Uterus (tissue), 7 donors: ENCODE measurements around a stretch of chr17.

DNA sequence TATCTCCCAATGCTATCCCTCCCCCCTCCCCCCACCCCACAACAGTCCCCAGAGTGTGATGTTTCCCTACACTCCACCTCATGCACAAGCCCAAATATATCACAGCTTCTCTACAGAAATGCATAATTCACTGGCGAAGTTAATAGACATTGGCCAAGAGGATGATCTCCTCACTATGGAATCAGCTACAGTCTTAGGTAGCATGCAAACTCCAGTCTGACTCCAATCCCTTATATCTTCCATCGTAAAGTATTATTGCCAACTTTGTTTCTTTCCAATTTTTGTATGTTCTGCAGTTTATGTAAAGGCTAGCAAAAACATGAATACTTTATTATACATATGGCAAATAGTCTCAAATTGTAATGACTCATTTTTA lies 1.0 kb downstream of the ABCA8 start:
- PRO-cap, 4 experiments, result no peak in any of the 4 experiments
- RAMPAGE, long total RNA, 2 experiments, result no peak in any of the 2 experiments
- RRBS, result no CpG with 5 or more reads among the region's 2 CpGs

DNA sequence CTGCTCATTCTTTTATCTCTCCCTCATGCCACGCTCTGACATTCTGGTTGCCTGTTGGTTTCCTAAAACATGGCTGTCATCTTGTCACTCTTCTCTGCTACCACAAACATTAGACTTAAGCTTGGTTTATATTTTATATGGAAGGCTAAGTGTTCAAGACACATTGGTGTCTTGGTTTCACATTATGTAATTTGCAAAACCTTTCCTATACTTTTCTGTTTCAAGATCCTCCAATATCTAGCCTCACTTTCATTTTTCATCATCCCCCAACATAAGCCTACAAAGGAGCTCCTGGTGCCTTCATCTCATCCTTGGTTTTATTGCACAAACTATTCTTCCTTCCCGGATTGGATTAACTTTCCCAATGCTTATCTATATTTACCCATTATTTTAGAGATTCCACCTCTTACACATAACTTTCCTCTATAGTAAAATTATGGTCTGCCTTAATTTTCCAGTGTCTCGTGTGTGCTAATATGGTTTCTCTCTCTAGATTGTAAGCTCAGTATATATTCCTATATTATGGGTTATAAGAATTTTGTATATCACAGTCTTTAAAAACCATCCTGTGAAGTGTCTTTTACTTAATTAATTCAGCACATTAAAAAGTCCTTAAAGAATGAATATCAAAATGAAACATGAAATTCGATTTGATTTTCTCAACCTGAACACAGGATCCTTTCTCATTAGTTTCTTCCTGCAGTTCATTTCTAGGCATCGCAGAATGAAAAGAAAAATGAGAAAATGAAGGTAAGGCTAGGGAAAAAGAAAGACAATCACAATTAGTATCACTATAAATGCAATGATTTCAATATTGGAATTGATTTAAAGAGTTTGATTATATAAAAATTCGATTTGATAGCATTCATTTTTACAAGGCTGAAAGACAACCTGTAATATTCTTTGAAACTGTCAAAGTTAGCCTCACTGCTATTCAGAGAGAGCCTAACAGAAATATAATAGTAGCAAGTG lies 36.6 kb upstream of the ABCA8 start:
- PRO-cap, 4 experiments, result no peak in any of the 4 experiments
- RAMPAGE, long total RNA, 2 experiments, result no peak in any of the 2 experiments
- RRBS, result no CpG with 5 or more reads among the region's 6 CpGs

GRCh38 chr17:68993126-68993884 lies 38.1 kb upstream of the ABCA8 start:
- PRO-cap, 4 experiments, result no peak in any of the 4 experiments
- RAMPAGE, long total RNA, 2 experiments, result no peak in any of the 2 experiments
- RRBS, result no CpG with 5 or more reads among the region's 7 CpGs

DNA sequence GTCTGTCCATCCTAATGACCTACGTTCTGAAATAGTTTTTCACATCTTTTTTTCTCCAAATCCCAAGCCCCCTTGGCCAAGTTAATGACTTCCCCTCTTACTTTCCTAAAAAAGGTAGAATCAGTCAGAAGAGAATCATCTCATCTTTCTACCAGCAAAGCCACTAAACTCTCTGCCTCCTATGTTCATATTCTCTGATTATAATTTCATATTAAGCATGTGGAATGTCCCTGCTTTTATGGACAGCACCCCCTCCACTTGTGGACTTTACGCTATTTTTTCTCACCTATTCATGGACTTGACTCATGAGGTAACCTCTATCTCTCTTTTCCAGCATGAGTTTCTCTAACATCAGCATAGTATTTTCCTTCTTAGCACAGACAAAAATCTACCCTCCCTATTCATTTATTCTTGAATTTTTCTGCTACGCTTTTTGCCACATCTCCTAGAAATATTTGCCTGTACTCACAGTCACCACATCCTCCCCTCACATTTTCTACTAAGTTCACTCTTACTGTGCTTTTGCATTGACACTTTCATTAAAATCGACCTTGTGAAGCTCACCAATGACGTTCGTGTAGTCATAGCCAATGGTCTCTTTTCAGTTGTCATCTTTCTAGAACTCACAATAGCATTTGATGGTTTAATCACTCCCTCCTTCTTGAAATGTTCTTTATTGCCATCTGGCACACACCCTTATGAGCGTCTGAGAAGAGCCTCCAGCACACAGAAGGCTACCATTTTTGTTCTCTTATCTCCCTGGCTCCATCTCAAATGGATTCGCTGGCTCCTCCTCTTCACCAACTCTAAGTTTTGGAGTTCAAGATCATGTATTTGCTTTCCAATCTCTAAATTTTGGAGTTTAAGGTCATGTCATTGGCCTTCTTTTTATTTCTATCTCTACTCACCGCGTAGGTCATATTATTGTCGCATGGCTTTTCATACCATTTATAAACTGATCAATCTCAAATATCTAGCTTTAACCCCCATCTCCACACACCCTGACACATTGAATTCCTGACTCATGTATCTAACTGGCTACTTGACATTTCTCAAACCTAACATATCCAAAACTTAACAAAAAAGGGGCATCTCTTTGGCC lies 39.7 kb upstream of the ABCA8 start:
- PRO-cap, 4 experiments, result no peak in any of the 4 experiments
- RAMPAGE, long total RNA, 2 experiments, result no peak in any of the 2 experiments
- RRBS, result no CpG with 5 or more reads among the region's 11 CpGs

DNA sequence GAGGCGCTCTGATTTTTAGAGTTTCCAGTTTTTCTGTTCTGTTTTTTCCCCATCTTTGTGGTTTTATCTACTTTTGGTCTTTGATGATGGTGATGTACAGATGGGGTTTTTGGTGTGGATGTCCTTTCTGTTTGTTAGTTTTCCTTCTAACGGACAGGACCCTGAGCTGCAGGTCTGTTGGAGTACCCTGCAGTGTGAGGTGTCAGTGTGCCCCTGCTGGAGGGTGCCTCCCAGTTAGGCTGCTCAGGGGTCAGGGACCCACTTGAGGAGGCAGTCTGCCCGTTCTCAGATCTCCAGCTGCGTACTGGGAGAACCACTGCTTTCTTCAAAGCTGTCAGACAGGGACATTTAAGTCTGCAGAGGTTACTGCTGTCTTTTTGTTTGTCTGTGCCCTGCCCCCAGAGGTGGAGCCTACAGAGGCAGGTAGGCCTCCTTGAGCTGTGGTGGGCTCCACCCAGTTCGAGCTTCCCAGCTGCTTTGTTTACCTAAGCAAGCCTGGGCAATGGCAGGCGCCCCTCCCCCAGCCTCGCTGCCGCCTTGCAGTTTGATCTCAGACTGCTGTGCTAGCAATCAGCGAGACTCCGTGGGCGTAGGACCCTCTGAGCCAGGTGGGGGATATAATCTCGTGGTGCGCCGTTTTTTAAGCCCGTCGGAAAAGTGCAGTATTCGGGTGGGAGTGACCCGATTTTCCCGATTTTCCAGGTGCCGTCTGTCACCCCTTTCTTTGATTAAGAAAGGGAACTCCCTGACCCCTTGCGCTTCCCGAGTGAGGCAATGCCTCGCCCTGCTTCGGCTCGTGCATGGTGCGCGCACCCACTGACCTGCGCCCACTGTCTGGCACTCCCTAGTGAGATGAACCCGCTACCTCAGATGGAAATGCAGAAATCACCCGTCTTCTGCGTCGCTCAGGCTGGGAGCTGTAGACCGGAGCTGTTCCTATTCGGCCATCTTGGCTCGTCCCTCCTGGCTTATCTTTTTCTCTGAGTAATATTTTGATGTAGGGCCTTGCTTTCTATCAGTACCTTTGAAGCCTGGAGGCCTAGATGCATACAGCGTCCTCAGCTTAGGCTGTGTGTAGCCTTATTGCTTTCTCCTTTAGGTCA lies 49.3 kb upstream of the ABCA8 start:
- PRO-cap, 4 experiments, result no peak in any of the 4 experiments
- RAMPAGE, long total RNA, 2 experiments, result no peak in any of the 2 experiments
- RRBS, result no CpG with 5 or more reads among the region's 36 CpGs

DNA sequence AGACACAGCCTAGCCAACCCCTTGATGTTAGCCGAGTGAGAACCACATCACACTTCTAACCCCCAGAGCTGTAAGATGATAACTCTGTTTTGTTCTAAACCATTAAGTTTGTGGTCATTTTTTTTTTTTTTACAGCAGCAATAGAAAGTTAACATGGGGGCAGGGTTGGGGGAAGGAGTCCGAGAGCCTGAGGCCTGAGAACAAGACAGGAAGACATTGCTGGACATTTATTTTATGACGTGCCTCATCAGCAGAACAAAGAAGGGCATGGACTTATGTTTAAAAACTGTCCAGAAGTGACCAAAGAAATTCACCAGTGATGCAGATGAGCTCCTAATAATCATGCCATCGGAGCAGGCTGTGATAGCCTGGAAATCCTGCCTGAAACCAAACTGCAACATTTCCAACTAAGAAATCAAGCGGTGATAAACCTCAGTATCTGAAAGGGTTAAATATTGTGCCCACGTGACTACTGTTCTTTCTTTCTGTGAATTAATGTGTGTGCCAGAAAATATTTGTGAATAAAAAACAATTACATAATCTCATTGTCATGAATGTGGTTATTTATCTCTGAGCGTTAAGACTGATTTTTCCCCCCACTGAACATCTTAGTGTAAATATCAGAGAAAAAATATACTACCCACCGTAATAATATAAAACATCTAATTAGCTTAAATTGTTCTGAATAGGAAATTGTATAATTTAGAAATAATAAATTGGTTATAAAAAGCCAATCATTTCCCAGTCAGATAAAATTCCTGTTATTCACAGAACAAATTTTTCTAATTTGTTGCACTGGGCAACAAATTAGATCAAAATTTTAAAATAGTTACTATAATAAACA lies 952 bp downstream of the ABCA9 start:
- PRO-cap, 4 experiments, result peak in 1 of 4 experiments; most common plus-strand start position 551 of the sequence (in 1); most common minus-strand start position 399 of the sequence (in 1)
- RAMPAGE, long total RNA, 2 experiments, result no peak in any of the 2 experiments
- RRBS, result no CpG with 5 or more reads among the region's 8 CpGs

DNA sequence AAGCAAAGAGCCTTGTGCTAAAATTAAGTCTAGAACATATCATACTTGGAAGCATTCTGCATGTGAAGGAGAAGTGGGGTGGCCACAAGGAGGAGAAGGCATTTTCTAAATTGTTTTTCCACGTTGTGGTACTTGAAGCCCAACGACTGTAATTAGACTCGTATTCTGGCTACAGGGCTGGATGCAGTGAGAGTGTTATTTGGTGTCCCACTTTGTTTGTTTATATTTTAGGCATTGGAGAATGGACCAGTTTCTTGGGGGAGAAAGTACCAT lies 71.5 kb downstream of the MAP2K6 start:
- PRO-cap, 4 experiments, result no peak in any of the 4 experiments
- RAMPAGE, long total RNA, 2 experiments, result no peak in any of the 2 experiments
- RRBS, result no CpG with 5 or more reads among the region's 3 CpGs

DNA sequence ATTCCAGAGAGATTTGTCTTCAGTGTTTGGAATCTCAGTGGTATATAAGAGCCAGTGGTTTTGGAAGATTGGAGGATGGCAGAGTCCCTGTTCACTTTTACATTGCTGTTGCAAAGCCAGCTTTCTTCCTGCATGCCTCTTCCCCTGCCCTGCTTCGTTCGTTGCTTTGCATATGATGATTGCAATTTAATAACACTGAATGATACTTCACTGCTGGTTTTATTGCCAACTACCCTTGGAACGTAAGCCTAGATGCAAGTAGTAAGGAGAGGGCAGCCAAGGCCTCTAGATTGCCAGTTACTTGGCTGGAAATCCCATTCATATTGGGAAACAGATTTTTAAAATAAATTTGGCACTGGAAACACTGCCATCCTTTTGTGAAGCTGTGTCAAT lies 86.3 kb downstream of the MAP2K6 start:
- PRO-cap, 4 experiments, result no peak in any of the 4 experiments
- RAMPAGE, long total RNA, 2 experiments, result no peak in any of the 2 experiments
- RRBS, result no CpG with 5 or more reads among the region's 3 CpGs

- PRO-cap, 4 experiments, result no peak in any of the 4 experiments
- RAMPAGE, long total RNA, 2 experiments, result no peak in any of the 2 experiments
Measured at GRCh38 chr17:72135382-72135821, 14.6 kb downstream of the SOX9 start.

- PRO-cap, 4 experiments, result peak in 1 of 4 experiments; most common plus-strand start chr17:72339317 (in 1)
- RAMPAGE, long total RNA, 2 experiments, result no peak in any of the 2 experiments
- RRBS, result 4% methylated on average over 3 of the region's 11 CpGs
Measured at GRCh38 chr17:72338733-72339604, 218.1 kb downstream of the SOX9 start.

DNA sequence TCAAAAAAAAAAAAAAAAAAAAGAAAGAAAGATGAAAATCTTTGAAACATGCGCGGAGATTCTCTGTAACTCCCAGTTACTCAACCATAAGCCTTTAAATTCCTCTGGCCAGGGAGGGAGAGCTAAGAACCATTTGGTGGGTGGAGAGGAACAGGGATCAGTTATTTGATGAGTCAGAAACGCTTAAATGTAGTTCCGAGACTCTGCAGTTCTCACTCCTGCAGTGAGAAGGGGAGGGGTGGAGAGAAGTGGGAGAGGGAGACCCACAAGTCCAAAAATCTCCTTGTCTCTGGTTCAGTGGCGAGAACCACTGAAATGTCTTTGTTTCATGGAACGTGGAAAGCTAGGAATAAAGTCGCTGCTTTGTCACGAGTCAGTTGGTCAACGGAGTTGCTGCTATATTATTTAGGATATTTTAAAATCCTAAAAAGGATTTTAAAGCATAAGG lies 266.7 kb downstream of the SOX9 start:
- PRO-cap, 4 experiments, result no peak in any of the 4 experiments
- RAMPAGE, long total RNA, 2 experiments, result no peak in any of the 2 experiments
- RRBS, result no CpG with 5 or more reads among the region's 9 CpGs

- PRO-cap, 4 experiments, result no peak in any of the 4 experiments
- RAMPAGE, long total RNA, 2 experiments, result no peak in any of the 2 experiments
- RRBS, result no CpG with 5 or more reads among the region's 2 CpGs
Measured at GRCh38 chr17:72525171-72525664, 404.4 kb downstream of the SOX9 start.

DNA sequence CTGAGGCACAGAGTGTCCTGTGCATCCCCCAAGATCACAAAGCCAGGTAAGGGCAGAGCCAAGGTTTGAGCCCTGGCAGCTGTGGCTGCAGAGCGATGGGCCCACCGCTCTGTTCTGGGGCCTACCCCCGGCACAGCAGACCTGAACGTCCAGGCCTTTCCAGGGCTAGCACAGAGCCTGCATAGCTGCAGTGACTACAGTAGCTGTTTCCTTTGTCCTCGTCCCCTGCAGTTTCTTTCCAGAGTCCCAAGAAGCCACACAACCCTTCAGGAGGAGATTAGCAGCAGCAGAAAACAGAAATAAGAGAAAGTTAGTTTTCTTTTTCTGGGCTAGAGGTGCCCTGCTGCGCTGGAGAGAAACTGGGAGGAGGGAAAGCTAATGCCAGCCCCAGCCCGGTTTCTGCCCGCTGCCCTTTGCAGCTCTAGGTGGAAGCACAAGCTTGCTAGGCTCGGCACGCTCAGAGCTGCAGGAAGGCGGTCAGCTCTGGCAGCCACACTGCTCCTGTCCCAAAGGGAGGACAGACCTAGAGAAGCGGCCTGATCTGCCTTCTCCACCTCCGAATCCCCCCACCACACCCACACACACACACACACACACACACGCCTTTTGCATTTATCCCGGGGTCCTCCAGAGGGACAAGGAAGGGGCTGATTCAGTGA lies 417.9 kb downstream of the SOX9 start:
- PRO-cap, 4 experiments, result no peak in any of the 4 experiments
- RAMPAGE, long total RNA, 2 experiments, result no peak in any of the 2 experiments
- RRBS, result no CpG with 5 or more reads among the region's 15 CpGs

GRCh38 chr17:72575923-72576487 lies 455.2 kb downstream of the SOX9 start:
- PRO-cap, 4 experiments, result no peak in any of the 4 experiments
- RAMPAGE, long total RNA, 2 experiments, result no peak in any of the 2 experiments
- RRBS, result no CpG with 5 or more reads among the region's 8 CpGs

DNA sequence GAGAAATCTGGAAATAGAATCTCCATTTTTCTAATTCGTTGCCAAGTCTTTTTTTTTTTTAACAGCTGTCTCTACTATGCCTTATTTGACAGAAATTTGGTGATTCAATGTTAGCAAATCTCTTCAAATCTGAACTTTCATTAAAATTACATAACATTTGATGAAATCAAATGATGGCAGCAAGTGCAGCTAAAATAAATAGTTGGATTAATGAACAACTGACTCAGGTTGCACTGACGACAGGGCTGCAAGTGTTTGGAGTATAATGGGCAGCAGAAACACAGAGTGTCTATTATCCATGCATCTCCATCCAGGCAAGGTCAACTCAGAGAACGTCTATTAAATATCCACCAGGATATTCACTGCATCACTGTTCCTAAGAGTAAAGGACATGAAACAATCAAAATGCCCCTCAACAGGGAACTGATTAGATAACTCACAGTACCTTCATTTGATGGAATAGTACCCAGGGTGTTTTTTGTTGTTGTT lies 109.8 kb downstream of the SLC39A11 start:
- PRO-cap, 4 experiments, result no peak in any of the 4 experiments
- RAMPAGE, long total RNA, 2 experiments, result no peak in any of the 2 experiments
- RRBS, result no CpG with 5 or more reads among the region's 3 CpGs

GRCh38 chr17:73089954-73090179 lies 2.6 kb downstream of the SLC39A11 start:
- PRO-cap, 4 experiments, result no peak in any of the 4 experiments
- RAMPAGE, long total RNA, 2 experiments, result no peak in any of the 2 experiments
- RRBS, result no CpG with 5 or more reads among the region's 3 CpGs

GRCh38 chr17:73165958-73166691 lies 1.3 kb downstream of the SSTR2 start:
- PRO-cap, 4 experiments, result peak in 1 of 4 experiments; most common minus-strand start chr17:73166162 (in 1)
- RAMPAGE, long total RNA, 2 experiments, result no peak in any of the 2 experiments
- RRBS, result 2% methylated on average over 15 of the region's 31 CpGs

DNA sequence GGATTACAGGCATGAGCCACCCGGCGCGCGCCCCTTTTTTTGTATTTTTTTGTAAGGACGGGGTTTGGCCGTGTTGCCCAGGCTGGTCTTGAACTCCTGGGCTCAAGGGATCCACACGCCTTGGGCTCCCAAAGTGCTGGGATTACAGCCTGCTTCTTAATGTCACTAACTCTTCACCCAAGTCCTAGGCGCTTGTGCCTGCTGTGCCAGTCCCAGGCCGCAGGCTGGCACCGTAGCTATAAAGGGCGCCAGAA lies 1.7 kb upstream of the COG1 start:
- PRO-cap, 4 experiments, result no peak in any of the 4 experiments
- RAMPAGE, long total RNA, 2 experiments, result no peak in any of the 2 experiments
- RRBS, result no CpG with 5 or more reads among the region's 11 CpGs

GRCh38 chr17:73205107-73206449 lies 12.7 kb downstream of the COG1 start:
- PRO-cap, 4 experiments, result no peak in any of the 4 experiments
- RAMPAGE, long total RNA, 2 experiments, result start-site peak on the plus strand in 1 of 2 experiments, at chr17:73205549-73205630 at its widest, 11 reads per replicate
- RRBS, result 60% methylated on average over 5 of the region's 21 CpGs

DNA sequence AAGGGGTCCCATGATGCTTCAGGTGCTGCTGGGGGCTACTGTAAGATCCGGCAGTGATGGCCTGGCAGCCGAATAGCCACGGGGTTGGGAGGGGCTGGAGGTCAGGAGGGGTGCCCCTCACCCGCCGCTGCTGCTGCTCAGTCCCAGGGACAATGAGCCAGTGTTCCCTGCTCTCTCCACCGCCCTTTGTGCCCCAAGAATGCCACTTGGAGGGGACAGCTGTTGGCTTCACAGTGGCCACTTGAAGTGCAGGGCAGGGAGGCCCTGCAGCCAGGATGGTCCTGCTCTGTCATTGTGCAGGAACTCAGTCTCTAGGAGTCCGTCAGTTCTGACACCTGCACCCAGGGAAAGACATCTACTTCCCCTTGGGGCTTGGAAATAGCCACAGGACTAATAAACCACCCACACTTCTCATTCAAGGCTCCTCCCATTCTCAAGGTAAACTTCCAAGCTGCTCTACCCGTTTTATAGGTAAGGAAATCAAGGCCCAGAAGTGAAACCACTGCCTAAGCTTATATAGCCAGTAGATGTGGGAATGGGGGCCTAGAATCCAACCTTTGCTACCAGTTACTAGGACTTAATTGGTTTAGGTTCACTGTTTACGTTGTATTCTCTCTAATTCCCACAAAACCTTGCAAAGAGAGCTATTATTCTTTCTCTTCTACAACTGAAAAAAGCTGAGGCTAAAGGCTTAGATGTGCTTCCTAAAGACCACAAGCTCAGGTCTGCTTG lies 6.1 kb upstream of the CPSF4L start:
- PRO-cap, 4 experiments, result no peak in any of the 4 experiments
- RAMPAGE, long total RNA, 2 experiments, result no peak in any of the 2 experiments
- RRBS, result no CpG with 5 or more reads among the region's 9 CpGs